CD14-positive monocyte (primary cell): Measurements from ENCODE around the gene DUSP13.

- CAGE, long polyA plus RNA, result no peak
These were observed 1.5 kb upstream of the FUT11 start for GRCh38 chr10:73770516-73770972.

DNA sequence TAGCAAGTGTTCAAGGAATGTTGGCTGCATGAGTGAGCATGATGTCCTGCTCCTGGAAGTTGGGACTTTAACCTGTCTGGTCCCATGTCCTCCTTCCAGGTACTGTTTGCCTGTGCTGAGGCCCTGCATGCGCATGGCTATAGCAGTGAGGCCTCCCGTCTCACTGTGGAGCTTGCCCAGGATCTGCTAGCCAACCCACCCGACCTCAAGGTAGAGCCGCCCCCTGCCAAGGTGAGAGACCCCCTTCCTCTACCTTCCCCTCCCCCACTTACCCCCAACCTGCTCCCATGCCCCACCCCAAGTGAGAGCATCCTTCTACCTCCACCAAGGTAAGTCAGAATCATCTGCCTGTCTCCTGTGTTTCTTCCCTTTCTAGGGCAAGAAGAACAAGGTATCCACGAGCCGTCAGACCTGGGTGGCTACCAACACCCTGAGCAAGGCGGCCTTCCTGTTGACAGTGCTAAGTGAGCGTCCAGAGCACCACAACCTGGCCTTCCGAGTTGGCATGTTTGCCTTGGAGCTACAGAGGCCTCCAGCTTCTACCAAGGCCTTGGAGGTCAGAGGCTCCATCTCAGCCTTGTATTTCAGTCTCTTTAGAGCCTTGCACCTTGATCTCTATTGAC lies 8.2 kb downstream of the ZSWIM8 start:
- CAGE, long polyA plus RNA, result no peak

DNA sequence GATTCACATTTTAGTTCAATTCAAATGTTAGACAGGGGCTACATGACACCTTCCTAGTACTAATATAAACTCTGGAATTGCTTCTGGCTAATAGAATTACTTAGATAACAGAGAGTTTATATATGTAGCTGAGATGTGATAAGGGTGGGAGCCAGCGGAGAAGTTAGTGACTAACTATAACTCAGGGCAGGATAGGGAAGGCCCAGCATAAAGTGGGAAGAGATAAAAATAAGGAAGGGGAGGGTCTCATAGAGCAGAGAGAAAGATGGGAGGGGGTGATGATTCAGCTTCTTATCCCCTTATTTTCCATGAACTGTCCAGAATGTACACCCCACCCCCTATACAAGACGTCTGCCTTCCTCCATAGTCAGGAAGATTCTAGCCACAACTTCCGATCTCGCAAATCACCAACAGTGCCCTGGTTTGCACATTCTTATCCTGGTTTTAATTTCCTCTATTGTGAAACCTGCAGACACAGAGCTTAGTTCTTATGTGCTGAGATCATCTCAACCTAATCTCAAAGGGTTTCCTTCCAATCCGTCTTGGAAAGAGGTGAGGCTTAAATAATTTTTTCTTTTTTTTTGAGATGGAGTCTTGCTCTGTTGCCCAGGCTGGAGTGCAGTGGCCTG lies 4.6 kb upstream of the NDST2 start:
- CAGE, long polyA plus RNA, result no peak

DNA sequence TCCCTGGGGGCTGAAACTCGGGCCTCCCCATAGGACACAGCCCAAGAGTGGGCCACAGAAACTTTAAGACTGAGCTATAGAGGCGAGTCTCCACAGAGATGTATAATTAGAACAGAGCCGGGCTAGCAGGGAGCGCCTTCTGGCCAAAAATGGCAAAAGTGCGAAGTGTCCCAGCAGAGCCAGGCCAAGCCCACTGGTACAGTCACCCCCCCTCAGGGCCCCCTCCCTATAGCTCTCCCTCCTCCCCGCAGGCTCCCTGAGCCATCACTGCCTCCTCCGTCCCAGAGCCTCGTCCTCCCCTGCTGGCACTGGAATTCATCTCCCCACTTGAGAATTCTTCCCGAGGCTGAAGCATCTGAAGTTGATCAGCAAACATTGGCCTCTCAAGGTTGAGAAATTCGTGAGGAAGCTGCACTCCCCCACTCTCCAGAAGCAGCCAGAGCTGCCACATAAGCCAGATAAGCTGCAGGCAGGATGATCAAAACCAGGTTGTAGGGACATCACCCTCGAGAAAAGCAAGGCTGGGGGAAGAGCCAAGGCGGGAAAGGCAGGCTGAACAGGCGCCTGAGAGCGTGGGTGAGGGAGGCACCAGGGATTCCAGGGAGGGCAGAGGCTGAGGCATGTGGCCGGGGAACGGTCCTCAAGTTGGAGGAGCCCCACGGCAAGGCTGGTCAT lies 23.4 kb downstream of the CAMK2G start:
- CAGE, long polyA plus RNA, result no peak

- CAGE, long polyA plus RNA, result no peak
These were observed 8.8 kb downstream of the CAMK2G start for GRCh38 chr10:73865356-73866192.

GRCh38 chr10:73910415-73910689 lies 580 bp upstream of the PLAU start:
- CAGE, long polyA plus RNA, result no peak

DNA sequence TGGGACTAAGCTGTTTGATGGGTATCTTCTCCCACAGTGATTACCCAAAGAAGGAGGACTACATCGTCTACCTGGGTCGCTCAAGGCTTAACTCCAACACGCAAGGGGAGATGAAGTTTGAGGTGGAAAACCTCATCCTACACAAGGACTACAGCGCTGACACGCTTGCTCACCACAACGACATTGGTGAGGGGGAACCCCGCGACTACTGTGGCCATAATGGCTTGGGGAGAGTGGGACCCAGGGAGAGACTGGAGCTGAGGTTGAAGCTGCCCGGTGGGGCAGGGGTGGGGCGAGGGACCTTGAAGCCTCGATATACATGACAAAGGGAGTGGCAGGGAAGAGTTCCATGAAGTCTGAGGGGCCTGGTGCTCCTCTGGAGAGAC lies 3.0 kb downstream of the PLAU start:
- CAGE, long polyA plus RNA, result no peak

- CAGE, long polyA plus RNA, result no peak
These were observed 49.9 kb downstream of the VCL start for GRCh38 chr10:74047789-74048195.

DNA sequence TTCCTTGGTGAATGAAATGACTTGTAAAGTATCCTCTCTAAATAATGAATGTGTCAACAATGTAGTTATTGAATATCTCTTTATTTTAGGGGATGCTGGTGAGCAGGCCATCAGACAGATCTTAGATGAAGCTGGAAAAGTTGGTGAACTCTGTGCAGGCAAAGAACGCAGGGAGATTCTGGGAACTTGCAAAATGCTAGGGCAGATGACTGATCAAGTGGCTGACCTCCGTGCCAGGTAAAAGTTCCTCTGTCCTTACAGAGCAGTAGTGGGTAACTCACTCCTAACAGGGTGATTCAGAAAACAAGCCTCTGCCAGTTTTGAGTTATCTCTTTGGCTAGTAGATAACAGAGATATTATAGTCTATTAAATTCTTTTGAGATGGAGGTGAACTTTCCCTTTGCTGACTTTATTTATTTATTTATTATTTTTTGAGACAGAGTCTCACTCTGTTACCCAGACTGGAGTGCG lies 67.3 kb downstream of the AP3M1 start:
- CAGE, long polyA plus RNA, result no peak

DNA sequence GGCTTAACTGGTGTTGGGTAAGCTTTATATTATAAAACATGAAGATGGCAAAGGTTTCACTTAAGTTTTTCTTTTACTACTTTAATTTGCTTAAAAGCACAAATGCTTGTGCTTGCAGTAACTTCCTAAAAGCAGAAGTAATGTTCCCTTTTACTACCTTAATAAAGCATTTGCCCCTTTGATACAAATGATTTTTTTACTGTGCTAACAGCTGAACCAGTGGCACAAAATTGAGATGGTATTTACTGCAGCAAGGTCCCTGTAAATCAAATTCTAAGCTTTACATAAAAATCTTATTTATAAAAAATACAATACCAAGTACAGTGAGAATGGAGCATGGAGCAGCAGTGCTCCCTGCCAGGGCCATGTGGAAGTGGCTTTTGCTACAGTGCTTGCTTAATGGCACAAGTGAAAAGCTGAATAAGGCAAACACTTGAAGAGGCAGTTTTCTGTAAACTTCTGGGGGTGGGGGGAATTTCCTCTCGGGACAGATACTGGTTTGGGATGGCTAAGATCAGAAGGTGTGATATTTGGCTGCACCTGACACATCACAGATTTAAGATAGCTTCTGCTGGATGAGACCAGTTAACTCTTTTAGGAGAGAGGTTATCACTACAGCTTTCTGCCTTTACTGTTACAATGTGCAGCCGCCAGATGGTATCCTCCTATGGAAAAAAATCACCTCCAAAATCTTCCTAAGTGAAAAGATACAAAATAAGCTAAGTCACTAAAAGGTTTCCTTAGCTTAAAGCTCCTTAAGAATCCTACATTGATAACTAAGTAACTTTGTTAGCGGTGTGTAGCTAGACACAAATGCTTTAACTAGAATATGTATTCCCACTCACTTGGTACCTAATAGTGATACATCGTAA lies 27.5 kb downstream of the AP3M1 start:
- CAGE, long polyA plus RNA, result no peak

GRCh38 chr10:74168959-74169351 lies 17.9 kb downstream of the ADK start:
- CAGE, long polyA plus RNA, result no peak

- CAGE, long polyA plus RNA, result no peak
These were observed 77.0 kb downstream of the ADK start for GRCh38 chr10:74227894-74228603.

GRCh38 chr10:74967736-74968403 lies 105.6 kb downstream of the DUSP29 start:
- CAGE, long polyA plus RNA, result no peak

- CAGE, long polyA plus RNA, result no peak
These were observed 48.6 kb downstream of the DUSP29 start for GRCh38 chr10:75024707-75025354.

DNA sequence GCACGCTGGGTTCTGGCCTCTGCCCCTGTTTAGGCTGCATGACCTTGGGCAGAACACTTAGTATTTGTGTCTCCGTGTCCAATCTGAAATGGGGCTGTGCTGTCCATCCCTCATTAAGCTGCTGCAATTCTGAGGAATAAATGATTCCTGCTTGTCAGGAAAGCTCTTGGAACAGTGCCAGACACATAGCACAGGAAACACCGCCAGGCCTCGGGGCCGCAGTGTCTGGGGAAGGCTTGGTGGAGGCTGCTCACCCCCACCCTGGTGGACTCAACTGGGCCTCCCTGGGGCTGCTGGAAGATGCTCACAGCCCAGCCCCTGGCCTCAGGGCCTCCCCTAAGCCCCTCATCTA lies 2.3 kb downstream of the DUSP29 start:
- CAGE, long polyA plus RNA, result no peak

GRCh38 chr10:75099409-75100298 lies at the start of gene DUSP13:
DUSP13 (minus strand) TSS chr10:75099512.
- CAGE, long polyA plus RNA, result no peak

DNA sequence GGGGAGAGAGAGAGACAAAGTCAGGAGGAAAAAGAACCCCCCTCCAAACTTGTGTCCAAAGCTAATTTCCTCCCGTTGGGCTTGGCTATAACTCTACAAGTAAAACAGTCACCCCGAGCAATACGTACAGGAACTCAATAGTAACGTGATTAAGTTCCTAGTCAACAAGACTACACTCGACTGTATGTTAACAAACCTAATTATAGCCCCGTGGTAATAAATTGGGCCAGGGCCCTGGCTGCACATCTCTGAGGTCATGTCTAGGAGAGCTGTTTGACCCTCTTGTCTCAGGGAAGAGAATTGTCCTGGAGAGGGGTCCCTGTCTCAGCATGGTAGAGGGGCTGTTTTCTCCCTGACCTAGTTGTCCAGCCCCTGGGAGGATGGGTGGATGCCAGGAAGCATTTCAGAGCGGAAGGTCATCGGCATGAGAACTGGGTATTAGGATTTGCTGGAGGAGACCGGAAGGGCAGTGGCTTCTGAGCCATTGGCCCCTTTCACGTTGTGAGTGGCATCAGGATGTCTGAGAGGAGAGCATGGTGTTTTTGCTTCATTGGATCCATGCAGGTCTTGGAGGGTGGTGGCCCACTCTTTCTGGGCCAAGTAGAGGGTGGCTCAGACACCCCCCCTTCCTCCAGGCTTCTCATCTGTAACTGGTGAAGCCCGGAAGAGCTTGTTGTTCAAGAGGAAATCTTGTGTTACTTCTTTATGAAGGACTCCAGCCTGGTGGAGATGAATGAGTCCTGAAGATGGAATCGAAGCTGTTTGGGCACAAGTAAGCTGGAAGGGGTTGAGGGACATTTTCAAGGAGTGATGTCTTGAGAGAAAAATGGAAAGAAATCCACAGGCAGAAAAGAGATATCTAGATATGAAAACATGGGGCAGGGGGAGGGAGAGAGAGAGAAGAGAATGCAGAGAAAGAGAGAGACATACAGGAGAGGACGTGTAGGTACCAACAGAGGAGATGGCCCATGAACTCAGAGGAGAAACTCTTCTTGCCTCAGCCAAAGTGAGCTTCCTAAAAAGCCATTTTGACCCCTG lies 60.4 kb upstream of the COMTD1 start:
- CAGE, long polyA plus RNA, result no peak

DNA sequence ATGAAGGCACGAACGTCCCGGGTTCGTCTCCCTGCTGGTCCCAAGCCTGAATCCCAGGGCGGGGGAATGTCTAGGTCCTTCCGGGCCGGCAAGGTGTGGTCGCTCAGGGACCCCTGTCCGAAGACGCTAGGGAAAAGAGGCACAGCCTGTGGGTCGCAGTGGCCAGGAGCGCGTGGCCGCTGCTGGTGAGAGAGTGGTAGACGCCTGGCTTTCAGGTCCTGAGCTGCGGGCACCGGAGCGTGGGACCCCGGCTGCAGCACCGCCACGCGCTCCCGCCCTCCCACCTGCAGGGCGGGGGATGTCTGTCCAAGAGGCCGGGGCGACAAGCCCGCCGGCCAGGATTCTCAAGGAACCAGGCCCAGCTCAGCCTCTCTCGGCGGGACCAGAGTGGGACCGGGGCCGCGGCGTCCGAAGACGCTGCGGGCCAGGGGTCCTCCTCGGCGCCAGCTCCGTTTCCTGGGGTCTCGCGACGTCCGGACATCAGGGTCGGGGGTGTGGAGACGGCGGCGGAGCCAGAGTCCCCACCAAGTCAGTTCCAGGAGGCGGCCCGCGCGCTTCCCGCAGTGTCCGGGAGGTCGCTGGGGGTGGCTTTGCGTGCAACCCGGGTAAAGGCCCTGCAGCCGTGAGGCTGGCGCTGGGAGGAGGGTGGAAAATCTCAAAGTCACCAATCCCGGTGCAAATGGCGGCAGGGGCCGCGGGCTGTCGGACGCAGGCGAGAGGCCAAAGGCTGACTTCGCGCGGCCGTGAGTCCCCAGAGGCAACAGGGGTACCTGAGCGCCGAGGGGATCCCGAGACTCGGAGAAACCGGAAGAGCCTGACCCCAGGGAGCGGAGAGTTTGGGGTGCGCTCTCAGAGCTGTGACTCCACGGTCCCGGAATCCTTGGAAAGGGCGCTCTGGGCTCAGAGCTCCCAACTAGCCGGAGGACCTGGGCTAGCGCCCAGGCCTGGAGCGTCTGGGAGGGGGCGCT lies 5.4 kb downstream of the ZNF503 start:
- CAGE, long polyA plus RNA, result no peak

DNA sequence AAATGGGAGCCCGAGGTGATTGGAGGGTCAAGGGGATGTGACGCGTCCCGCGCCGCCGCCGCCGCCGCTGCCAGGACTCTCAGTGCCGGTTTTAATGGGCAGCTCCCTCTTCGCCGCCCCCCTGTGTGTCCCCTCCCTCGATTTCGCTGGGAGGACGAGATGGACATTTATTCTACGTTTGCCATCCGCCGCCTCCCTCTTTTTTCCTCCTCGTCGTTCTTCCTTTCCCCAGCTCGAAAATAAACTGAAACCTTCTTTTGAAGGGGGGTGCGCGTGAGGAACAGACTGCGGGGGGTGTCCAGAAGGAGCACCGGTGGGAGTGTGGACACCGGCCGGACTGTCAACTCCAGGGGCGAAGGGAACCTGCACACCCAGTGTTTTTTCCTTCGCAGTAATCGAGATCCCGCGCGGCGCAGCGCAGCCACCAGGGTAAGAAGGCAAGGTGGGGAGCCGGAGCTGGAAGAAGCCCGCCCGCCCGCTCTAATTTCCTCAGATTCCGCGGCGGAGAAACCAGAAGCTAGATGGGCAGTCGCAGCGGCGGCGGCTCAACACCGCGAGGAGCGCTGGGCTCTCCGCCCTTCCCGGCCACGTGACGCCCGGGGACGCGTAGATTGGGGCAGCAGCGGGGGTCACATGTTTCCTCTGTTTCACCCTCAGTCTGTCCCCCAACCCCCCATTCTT lies 409 bp upstream of the ZNF503 start:
- CAGE, long polyA plus RNA, result no peak

- CAGE, long polyA plus RNA, result no peak
These were observed 2.9 kb upstream of the LRMDA start for GRCh38 chr10:75428405-75429029.